A375 (cell line): ENCODE measurements around a stretch of chr11.

GRCh38 chr11:69298989-69299519, 5.1 kb downstream of the MYEOV start:
- RAMPAGE, long total RNA, result start-site peak on the plus strand at chr11:69299167-69299240, 53 and 64 reads in 2 replicates

GRCh38 chr11:69381995-69382710, 88.2 kb downstream of the MYEOV start:
- RAMPAGE, long total RNA, result no peak

- RAMPAGE, long total RNA, result no peak
Measured at GRCh38 chr11:69396071-69396550, 102.2 kb downstream of the MYEOV start.

- RAMPAGE, long total RNA, result no peak
Measured at GRCh38 chr11:69409863-69410216, 115.9 kb downstream of the MYEOV start.

DNA sequence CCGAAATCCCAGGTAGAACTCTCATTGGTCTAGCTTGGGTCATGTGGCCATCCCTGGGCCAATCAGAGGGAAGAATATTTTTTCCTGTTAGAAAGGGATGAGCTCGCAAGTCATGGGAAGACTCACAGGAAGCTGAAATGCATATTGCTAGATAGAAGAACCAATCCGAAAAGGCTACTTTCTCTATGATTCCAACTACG, 131.5 kb downstream of the MYEOV start:
- RAMPAGE, long total RNA, result no peak

DNA sequence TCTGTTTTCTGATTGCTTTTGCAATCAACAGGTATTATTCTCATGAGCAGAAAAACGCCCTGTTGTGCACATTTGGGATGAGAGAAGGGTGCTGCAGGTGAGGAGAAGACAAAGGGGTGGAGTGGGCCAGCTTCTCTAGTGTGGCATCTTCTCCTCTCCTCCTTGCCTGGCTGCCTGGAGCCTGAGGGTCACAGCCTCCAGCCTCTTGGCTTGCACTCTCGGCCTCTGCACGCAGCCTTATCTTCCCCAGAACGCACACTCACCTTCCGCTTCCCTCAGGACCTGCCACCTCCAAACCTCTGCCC, 161.6 kb upstream of the CCND1 start:
- RAMPAGE, long total RNA, result no peak

- RAMPAGE, long total RNA, result no peak
Measured at GRCh38 chr11:69494390-69494899, 146.5 kb upstream of the CCND1 start.

GRCh38 chr11:69667899-69668780, 7.0 kb downstream of the LTO1 start:
- RAMPAGE, long total RNA, result no peak

DNA sequence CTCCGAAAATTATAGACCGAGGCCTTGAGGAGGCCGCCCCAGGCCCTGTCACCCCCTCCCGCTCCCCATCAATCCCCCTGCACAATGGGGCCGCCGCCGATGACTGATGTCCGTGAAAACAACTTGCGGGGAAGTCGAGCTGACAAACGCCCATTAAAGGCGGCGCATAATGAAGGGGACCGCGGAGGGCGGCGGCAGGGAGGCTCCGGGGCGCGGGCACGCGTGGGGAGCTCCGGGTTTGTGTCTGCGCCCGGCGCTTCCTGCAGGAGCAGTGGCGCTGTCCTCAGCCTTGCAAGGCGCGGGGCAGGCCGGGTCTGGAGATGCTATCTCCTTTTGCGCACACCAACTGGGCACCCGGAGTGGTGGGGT, 237 bp upstream of the FGF3 start:
- RAMPAGE, long total RNA, result no peak

DNA sequence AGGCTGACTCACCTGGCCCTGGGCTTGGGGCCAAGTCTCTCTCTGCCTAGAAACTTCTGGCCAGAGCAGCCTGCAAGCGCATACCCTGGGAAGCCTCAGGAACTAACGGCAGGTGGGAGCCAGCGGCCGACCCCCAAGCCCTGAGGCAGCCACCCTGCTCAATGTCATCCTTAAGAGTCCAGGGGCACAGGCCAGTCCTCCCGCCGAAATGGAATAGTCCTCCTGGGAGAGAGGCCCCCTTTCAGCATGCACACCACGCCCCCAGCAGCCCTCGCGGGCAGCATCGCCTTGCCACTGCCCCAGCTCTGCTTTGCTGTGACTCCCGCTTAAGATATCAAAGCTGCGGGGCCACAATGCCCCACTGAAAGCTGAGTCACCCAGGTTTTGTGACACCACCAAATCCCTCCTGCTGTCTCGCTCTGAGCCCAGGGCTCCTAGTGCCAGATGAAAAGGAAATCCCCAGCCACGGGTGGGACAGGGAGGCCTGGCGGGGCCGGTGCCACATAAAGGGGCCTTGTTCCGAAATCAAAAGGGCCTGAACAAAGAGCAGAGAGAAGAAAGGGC, 21.3 kb upstream of the FGF3 start:
- RAMPAGE, long total RNA, result no peak

- RAMPAGE, long total RNA, result no peak
Measured at GRCh38 chr11:69900475-69901064, 81.4 kb upstream of the FGF3 start.

- RAMPAGE, long total RNA, result no peak
Measured at GRCh38 chr11:69921520-69921856, 102.3 kb upstream of the FGF3 start.

DNA sequence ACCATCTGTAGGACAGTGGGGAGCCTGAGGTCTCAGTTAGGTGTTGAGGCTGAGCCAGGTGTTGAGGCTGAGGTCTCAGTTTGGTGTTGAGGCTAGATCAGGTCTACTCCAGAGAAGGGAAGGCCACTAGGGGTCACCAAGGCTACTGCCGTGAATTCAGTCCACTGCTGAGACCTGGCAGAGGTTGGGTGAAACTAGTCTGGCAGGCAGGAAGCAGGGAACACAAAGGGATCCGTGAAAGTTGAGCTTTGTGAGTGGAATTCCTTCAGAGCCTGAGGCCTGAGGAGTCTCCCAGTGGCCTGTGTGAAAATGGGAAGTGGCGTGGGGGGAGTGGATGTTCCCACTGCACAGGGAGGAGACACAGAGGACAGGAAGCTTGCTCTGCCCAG, 123.9 kb upstream of the FGF3 start:
- RAMPAGE, long total RNA, result no peak

DNA sequence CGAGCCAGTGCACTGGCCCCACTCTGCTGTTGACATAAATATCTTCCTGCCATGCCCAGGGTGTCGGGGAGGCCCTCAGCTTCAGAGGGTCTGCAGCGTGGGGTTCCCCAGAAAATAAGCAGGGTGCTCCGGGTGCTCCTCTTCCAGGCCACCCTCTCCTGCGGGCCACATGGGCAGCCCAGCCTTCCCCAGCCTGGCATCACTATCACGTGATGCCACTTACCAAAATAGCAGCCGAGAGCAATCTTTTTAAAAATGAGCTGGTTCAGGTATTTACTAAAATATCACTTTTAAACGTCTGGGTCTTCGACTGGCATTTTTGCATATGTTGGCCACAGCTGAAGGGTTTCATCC, 94.7 kb upstream of the ANO1 start:
- RAMPAGE, long total RNA, result no peak

DNA sequence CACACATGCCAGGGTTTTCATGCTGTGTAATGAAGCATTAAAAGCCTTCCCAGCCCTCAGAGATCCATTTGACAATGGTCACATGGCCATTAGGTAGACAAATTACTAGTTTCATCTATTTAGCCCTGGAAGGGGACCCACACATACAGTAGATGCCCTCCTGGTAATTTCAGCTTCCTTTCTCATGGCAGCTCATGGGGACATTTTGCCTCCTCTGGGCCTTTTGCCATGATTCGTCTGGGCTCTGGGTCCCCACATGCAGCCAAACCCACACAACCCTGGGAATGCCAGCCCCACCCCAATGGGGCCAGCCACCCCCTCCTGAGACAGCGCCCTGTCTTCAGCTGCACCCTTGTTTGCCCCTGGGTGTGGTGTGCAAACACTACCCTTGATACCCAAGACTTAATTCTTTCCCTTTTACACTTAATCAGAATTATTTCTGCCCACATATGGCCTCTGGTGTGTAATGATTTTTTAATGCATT, 85.2 kb upstream of the ANO1 start:
- RAMPAGE, long total RNA, result no peak

GRCh38 chr11:70088755-70089099, 10.6 kb downstream of the ANO1 start:
- RAMPAGE, long total RNA, result no peak

GRCh38 chr11:70135370-70136112, 57.4 kb downstream of the ANO1 start:
- RAMPAGE, long total RNA, result no peak

GRCh38 chr11:70209970-70210569, 7.0 kb downstream of the FADD start:
- RAMPAGE, long total RNA, result no peak

DNA sequence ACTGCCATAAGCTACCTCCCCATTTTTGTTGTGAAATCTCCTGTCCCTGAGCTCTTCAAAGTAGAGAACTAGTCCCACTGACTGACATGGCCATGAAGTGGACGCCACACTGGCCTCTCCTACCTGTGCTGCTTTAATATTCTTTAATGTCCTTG, 56.4 kb downstream of the PPFIA1 start:
- RAMPAGE, long total RNA, result no peak

DNA sequence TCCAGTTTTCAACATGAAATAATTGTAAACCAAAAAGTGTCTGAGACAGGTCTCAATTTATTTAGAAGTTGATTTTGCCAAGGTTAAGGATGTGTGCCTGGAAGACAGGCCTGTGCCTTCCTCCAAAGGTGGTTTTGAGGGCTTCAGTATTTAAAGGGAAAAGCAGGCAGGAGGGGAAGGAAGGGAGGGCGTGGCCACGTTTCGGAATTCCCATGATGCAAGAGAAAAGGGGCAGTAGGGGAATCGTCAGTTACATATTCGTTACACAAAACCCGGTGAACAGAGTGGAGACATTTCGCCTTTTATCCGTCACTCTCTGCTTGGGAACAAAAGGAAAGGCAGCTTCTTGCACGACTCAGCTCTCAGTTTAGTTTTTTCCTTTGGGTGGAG, 57.2 kb downstream of the CTTN start:
- RAMPAGE, long total RNA, result no peak